Tongue (tissue), 2 donors: ENCODE measurements around a stretch of chr13.

- RAMPAGE, long total RNA: no peak
Observed at GRCh38 chr13:108963324-108963642, 333.9 kb downstream of the MYO16 start.

- RAMPAGE, long total RNA: no peak
Observed at GRCh38 chr13:109155018-109155928, 525.9 kb downstream of the MYO16 start.

DNA sequence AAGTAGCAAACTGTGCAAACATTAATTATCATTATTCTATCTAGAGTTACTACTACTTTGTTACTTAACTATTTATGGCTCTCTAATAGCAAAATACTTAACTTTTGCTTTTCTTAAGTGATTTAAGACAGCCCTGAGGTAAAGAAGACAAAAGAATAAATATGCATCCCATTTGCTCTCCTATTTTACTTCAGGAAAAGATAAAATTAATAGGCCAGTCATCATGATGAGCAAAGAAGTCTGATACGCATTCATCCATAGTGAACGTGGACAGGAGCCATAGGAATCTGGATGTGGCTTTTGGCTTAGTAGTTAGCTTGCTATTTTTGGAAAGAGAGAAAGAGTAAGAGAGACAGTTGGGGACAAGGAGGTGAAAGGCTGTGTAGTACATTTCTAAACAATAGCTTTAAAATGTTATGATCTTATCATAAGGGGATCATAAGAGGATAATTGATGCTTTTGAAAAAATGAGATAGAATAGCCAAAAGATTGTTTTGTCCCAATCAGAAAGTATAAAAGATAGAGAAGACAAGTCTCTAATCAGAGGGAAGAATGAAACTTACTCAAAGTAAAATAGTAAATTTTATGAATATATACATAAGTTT, 545.2 kb downstream of the IRS2 start:
- RAMPAGE, long total RNA: no peak

GRCh38 chr13:109266780-109267070, 519.7 kb downstream of the IRS2 start:
- RAMPAGE, long total RNA: no peak

- RAMPAGE, long total RNA: no peak
Observed at GRCh38 chr13:109271855-109272722, 514.3 kb downstream of the IRS2 start.

DNA sequence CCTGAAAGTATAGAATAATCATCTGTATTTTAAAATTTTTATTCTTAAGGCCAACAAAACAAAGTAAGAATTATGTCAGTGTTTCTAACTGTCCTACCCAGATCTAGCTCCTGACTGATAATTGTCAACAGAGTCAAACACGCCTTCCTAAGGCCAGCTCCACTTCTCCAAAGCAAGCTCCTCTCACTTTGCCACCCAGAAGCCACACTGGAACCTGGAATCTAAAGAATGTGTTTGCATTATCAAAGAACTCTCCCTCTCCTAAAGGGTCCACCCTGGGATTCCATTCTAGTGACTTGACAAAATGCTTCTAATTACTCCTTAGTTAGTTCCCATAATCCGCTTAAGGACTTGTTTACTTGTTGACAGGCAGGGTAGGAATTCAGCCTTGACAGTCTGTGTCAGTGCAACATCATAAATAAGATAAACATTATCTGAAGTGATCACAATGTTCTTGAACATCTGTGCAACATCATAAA, 512.3 kb downstream of the IRS2 start:
- RAMPAGE, long total RNA: no peak

DNA sequence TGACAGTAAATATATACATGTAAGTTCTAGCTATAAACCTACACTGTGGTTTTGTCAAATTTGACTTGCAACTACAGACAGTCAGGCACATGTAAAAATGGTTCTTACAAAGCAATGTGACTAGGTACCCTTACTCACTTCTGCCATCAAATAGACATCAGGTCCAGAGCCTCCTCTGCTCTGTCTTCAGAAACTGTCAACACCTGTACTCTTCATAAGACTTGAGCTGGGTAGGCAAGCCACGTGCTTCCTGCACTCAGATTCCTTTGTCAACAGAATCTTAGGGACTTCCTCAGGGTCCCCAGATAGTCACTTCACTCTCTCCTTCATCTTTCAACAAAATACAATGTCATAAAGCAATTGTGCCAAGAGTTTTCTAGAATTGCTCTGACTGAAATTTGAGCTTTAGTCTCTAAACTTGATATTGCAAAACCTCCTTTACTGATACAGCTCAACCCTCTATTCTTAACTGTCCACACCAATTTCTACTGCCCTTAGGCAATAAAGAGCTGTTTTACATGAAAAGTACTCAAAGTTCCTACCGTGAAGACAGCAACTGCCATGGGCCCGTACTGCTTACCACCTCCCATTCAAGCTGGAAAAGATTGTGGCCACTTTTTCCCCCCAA, 179.9 kb downstream of the IRS2 start:
- RAMPAGE, long total RNA: no peak

DNA sequence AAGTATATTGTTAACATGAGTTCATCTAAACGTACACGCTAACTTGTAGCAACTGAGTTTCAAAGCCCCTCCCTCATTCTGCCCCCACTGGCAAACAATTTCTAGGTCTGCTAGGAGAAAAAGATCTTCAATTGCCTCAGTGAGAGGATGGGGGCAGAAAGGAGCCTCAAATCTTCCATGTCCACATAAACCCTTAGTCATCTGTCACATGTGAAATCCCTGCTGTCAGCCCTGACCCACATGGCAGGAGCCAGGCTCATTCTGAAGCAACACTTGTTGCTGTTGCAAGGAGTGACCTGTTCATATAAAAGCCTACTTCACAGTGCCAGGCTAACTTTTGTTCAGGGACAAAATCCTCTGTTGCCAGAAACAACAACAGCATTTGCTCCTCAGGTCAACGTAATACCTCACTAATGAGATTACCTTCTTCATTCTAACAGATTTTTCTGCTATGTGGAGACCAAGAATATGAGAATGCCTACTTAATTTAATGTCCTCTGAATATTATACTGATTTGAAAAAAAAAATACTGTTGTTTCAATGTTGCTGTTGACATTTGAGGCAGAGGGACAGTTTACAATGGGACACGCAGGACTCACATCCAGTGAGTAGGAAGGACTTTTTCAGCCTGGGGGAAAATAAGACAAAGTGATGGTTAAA, 70.4 kb downstream of the IRS2 start:
- RAMPAGE, long total RNA: no peak

- RAMPAGE, long total RNA: no peak
Observed at GRCh38 chr13:109754445-109755146, 31.8 kb downstream of the IRS2 start.

GRCh38 chr13:109869382-109870459, 83.3 kb upstream of the IRS2 start:
- RAMPAGE, long total RNA: no peak

DNA sequence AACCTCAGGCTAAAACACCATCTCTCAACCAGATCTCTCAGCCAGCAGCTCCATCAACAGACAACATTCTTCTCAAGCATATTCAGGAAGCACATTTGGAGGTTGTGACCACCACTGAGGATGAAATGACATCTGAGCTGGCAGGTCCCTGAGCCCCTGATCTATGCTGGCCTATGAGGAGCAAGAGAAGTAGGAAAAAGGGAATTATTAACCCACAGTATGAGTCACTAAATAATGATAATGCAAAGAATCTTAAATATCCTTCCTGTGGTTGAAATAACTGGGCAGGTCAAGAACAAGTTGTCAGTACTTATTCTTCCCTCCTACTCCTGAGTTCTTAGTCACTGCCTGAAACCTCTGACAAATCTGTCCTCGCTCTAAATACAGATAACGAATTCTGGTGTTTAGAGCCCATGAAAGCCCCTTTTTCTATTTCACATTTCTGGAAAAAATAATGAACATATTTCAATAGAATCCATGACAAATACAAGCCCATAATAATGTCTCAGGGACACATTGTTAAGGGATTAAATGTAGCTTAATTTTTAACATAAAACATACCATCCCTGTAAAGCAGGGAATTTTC, 225.8 kb upstream of the IRS2 start:
- RAMPAGE, long total RNA: no peak

DNA sequence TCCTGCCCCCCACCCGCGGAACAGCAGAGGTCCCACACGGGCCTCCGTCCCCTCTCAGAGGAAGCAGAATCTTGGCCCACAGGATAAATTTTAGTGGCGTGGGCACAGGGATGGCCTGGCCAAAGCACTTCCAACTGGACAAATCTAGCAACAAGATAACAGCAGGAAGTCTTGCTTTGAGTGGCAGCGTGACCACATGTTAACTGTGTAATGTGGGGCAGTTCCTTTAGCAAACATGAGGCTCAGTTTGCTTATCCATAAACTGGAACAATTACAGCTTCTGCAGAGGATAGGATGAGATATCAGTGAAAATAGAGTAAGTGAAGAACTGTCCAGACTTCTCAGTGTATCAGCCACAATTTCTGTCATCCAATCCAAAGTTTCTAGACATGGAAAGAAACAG, 238.0 kb upstream of the IRS2 start:
- RAMPAGE, long total RNA: no peak

- RAMPAGE, long total RNA: no peak
Observed at GRCh38 chr13:110138535-110138967, 168.4 kb downstream of the COL4A1 start.

GRCh38 chr13:110176349-110177143, 130.4 kb downstream of the COL4A1 start:
- RAMPAGE, long total RNA: no peak

DNA sequence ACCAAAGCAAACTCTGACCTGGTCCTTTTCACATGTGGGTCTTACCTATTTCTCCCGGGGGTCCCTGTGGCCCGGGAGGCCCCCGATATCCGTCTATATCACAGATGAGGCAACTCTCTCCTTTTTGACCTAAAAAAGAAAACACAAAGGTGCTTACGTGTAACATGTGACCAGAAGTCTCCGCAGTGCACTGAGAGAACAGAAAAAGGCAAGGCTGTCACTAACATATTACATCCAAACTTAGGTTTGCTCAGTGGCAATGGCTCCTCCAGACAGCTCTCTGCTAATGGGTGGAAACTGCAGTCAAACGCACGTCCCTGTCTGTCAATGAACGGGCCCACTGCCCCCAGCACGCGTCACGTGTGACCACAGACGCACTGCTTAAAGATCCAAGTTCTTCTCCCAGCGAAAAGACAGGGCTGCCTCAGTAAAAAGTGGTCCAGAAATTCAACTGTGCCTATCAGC, 114.1 kb downstream of the COL4A1 start:
- RAMPAGE, long total RNA: no peak

GRCh38 chr13:110194969-110195398, 112.0 kb downstream of the COL4A1 start:
- RAMPAGE, long total RNA: no peak

GRCh38 chr13:110198335-110198728, 108.6 kb downstream of the COL4A1 start:
- RAMPAGE, long total RNA: no peak

GRCh38 chr13:110201253-110201653, 105.7 kb downstream of the COL4A1 start:
- RAMPAGE, long total RNA: no peak

- RAMPAGE, long total RNA: no peak
Observed at GRCh38 chr13:110207300-110207655, 99.7 kb downstream of the COL4A1 start.

- RAMPAGE, long total RNA: no peak
Observed at GRCh38 chr13:110248331-110248541, 58.7 kb downstream of the COL4A1 start.